ENCODE measurements around a stretch of chr2.

DNA sequence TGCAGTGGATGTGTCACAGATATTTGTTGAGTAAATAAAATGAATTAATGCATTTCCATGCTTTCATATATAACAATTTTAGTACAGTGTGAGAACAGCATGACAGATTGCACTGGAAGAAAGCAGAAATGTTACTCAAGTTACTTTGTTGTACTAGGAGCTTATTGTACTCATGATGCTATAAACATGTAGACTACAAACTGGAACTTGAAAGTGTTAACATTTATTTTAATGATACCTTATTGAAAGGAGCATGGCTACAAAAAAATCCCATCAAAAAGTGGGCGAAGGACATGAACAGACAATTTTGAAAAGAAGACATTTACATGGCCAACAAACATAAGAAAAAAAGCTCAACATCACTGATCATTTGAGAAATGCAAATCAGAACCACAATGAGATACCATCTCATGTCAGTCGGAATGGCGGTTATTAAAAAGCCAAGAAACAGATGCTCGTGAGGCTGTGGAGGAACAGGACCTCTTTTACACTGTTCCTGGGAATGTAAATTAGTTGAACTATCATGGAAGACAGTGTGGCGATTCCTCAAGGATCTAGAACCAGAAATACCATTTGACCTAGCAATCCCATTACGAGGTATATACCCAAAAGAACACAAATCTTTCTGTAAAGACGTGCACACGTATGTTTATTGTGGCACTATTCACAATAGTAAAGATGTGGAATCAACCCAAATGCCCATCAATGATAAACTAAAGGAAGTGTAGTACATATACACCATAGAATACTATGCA is 158.6 kb downstream of the TANC1 start:
- RRBS = no CpG with 5 or more reads among the region's 8 CpGs

DNA sequence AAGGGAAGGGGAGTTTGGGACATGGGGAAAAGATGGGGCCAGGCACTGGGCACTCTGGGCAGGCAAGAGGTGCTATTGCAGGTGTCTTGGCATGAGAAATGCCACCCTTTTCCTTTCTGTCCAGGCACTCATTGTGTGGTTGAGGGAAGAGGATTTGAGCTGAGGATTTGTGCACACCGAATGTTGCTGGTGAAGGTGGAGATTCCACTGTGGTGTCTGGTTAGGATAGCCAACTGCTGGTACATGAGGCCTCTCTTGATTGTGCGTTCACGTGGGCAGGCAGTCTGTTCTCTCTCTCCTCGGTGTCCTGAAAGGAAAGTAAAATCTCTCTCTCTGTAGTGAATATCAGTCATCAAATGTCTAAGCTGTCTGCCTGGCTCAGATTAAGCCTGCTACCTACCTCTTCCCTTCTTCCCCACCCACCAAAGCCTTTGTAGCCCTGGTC is 149.1 kb downstream of the WDSUB1 start:
- RRBS = no CpG with 5 or more reads among the region's 4 CpGs

DNA sequence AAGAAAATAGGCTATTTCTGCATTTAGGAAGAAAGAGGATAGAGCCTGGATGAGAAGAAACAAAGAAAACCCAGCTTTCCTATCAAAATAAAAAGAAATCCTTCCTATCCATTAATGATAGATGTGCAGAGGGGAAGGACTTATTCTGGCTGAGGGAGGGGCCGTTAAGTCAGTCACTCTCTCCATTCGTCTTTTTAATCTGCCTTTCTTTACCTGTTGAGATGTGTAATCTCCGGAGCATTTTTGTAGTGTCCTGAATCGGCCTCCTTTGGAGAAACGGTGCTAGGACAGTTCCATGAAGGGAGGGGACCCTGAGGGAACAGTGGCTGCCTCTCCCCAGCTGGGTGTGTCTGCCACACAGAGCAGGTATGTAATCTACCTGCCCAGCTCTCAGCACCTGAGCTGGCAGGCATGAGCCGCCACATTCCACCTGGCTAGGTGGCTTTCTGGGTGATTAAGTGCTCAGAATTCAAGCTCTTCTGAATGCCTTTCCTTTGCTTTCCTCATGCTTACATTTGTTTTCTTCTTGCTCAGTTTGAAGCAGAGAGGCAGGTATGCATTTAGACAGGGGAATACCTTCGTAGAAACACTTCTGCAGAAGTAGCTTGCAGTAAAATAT is 131.2 kb downstream of the WDSUB1 start:
- RRBS = no CpG with 5 or more reads among the region's 7 CpGs

GRCh38 chr2:159225788-159226002 is 60.8 kb downstream of the WDSUB1 start:
- RRBS = no CpG with 5 or more reads among the region's 3 CpGs

- RRBS = no CpG with 5 or more reads among the region's 10 CpGs
These were observed 3.8 kb upstream of the WDSUB1 start for GRCh38 chr2:159290079-159291022.

GRCh38 chr2:159432639-159433361 is 146.3 kb upstream of the WDSUB1 start:
- RRBS = no CpG with 5 or more reads among the region's 2 CpGs

DNA sequence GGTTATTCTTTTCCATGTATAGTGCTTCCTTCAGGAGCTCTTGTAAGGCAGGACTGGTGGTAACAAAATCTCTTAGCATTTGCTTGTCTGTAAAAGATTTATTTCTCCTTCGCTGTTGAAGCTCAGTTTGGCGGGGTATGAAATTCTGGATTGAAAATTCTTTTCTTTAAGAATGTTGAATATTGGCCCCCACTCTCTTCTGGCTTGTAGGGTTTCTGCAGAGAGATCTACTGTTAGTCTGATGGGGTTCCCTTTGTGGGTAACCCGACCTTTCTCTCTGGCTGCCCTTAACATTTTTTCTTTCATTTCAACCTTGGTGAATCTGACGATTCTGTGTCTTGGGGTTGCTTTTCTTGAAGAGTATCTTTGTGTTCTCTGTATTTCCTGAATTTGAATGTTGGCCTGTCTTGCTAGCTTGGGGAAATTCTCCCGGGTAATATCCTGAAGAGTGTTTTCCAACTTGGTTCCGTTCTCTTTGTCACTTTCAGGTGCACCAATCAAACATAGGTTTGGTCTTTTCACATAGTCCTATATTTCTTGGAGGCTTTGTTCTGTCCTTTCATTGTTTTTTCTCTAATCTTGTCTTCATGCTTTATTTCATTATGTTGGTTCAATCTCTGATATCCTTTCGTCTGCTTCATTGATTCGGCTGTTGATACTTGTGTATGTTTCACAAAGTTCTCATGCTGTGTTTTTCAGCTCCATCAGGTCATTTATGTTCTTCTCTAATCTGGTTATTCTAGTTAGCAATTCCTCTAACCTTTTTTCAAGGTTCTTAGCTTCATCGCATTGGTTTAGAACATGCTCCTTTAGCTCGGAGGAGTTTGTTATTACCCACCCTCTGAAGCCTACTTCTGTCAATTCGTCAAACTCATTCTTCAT is 141.4 kb downstream of the BAZ2B start:
- RRBS = no CpG with 5 or more reads among the region's 11 CpGs

DNA sequence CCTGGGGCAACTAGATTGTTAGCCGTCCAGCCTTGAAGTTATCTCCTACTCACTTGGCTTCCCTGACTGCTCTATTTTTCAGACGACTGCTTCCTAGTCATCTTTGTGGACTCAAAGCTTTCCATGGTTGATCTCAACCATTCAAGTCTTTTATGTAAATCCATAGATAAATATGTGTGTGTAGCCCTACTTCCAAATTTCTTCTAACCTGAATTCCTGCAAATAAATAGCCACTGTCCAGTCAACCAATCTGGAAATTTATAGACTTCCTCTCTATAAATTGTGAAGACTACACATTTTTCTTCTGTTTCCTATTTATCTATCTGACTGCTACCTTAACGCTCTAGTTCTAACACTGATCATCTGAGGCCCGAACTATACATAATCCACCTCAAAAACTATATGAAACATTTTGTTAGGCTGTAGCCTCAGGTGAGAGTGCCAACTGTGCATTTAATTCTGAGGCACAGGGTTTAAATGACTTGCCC is 23.9 kb downstream of the CD302 start:
- RRBS = no CpG with 5 or more reads among the region's 4 CpGs

DNA sequence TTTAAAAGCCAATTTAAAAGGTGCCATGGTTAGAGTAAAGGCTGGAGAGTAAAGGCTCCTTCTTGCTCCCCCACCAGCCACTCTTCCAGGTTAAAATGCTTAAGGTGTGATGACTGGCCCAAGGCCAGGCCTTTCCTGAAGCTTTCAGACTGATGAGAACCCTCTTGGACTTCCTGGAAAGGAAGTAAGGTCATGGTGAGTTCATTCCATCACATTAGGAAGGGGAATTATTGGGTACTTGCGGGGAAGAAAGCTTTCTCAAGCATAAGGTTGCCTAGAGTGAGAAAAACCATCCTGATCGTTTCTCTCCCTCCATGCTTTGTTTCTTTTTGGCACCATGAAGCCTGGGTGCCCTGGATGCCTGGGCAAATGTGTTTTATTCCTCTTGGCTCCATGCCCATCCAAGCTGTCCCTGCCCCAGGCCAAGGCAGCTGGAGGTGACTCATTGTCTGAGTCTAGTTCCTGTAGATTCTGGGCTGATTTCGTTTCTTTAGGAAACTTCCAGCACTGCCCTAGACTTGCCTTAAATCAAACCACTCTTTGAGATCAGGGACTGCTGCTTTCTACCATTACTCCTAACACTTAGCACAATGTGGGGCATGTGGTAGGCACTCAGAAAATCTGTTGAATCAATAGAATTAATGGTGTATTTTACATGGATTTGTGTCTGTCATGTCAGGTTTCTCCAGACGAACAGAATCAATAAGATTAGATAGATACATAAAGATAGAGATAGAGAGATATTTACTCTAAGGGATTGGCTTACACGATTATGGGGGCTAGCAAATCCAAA is 41.7 kb upstream of the ITGB6 start:
- RRBS = no CpG with 5 or more reads among the region's 5 CpGs

- RRBS = no CpG with 5 or more reads among the region's 3 CpGs
These were observed 45.5 kb upstream of the ITGB6 start for GRCh38 chr2:160245616-160245943.

- RRBS = 2% methylated on average over 10 of the region's 52 CpGs
These were observed 70.3 kb upstream of the ITGB6 start for GRCh38 chr2:160270037-160271120.

DNA sequence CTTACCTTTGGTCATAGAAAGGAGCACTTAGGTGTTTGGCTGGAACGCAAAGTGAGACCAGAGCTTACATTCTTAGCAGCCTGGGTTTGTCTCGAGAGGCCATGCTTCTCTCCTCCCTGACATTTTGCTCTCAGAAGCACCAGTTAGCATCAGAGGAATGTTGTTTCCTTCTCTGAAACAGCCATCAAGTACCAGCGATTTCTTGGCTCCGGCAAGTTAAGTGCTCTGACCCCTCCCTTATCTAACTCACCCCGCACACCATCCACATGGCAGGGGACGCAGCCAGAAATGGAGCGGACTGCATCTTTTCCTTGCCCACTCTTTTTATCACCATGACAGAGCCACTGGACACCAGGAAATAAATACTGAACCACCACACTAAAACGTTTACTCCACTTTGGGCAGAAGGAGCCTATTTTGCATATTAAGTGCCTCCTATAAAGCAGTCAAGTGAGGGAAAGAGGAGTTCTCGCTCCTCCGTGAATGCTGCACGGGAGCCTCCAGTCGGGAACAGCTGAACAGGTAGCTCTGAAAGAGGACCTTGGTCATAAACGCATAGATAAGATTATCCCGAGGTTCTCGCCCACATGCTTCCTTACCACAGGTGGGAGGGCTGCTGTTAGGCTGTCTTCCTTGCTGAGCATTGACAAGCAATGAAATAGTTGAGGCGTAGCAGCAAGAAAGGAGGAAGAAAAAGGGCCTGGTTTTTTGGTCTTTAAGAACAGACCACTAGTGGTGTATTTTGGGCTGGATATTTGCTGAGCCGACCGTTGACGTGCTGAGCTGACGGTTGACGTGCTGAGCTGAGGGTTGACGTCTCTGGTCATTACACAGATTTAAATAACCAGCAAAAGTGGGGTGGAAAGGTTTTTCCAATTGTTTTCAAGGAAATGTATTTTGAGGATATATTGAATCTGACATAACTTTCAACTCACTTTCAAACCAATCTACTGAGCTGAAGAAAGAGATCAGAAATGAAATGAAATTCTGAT is 71.3 kb upstream of the ITGB6 start:
- RRBS = no CpG with 5 or more reads among the region's 22 CpGs

DNA sequence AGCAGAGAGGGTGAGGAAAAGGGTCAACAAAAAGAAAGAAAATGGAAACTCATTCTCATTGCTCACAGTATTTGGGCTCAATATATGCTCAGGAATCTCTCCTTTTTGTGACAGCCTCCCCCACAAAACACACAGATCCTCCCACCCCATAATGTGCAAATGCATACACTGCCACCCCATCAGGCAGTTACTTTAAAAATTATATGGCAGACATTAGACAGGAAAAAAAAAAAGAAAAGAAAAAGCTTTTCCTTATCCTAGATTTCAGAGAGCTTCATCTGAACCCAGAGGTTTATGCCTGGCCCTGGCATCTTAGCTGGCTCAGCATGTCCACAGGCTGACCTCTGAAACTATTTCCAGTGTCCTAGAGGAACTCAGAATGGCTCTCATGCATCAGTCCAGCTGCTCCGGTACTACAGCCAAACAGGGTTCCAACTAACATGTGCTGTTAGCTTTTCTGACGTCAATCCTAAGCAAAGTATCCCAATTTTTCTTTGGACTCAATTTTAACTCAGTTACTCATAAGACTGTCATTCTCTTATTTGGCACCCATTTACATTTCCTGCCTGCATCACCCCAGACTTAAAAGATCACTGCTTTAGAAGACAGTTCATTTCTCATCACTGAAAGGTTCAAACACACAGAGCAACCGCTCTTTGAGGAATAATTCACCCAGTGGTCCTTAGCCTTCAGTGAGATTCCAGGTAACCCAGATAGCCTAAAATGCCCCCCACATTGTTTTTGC is 105.8 kb downstream of the RBMS1 start:
- RRBS = no CpG with 5 or more reads among the region's 3 CpGs

- RRBS = 1% methylated on average over 53 of the region's 139 CpGs
These were observed 86.0 kb downstream of the RBMS1 start for GRCh38 chr2:160407291-160408293.

- RRBS = no CpG with 5 or more reads among the region's 10 CpGs
These were observed 85.4 kb downstream of the RBMS1 start for GRCh38 chr2:160408294-160408514.

DNA sequence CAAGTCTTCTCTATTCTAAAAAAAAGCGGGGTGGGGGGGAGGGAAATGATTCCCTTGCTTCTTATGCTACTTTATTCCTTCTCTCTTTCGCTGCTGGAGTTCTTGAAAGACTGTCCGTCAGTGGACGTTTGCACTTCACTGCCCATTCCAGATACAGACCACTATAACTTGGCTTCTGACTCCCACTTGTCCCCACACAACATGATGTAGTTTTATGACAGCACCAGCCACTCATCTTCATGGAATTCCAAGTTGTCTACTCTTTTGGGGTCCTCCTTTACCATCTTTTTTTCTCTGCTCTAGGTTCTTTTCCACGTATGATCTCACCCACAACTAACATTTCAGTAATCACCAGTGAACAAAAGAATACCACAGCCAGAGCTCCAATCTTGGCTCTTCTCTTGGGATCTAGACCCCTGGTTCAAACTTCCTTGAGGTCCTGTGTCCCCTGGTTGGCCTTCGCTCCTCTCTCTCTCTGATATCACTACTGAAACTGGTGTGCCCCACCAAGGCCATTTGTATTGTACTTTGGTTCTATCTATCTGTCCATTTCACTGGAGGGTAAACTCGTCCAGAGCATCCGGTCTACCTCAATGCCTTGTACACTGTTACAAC is 70.2 kb downstream of the RBMS1 start:
- RRBS = no CpG with 5 or more reads among the region's 8 CpGs

- RRBS = no CpG with 5 or more reads among the region's 4 CpGs
These were observed 226.1 kb upstream of the TANK start for GRCh38 chr2:160934141-160934586.

- RRBS = no CpG with 5 or more reads among the region's 10 CpGs
These were observed 166.5 kb upstream of the TANK start for GRCh38 chr2:160993618-160994174.

- RRBS = no CpG with 5 or more reads among the region's 2 CpGs
These were observed 19.3 kb upstream of the TANK start for GRCh38 chr2:161140975-161141332.

DNA sequence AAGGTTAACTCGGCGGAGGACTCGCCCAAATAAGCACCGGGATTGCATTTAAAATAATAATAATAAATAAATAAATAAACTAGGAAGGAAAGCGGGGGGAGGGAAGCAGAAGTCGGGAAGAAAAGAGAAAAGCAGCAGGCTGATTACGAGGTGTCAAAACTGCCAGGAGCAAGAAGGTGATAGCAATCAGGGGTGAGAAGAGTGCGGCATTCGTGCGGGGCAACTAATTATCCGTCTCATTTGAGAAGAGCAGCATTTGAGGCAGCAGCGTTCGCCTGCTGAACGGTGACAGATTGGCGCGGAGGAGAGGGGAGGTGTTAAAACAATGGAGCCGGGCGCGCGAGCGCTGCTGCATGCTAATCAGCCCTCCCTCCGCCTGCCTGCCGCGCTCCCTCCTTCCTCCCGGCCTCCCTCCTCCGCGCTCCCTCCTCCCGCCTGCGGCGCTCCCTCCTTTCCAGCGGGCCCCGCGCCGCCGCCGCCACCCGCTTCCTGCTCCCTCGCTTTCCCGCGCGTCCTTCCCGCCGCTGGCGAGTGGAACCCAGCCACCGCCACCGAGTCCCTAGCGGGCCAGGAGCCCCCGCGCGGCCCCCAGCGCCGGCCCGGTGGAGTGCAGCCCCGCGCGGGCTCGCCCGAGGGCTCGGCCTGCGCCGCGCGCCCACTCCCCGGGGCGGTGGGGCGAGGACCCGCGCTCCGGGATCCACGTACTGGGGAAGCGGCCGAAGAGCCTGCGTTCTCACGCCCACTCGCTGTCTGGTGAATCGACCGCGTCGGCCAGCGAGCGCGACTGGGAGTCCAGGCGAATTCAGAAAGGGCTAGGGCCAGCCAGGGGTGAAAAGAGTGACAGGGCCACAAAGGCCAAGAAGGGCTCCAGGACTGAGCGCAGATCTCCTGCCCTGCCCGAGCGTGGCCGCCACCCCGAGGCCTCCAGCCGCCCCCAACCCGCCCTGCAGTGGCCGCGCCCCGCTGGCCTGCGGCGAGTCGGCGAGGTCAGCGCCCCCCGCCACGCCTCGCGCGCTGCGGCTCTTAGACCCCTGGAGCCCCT is 69.5 kb upstream of the PSMD14 start:
- RRBS = 2% methylated on average over 21 of the region's 104 CpGs